Measurements from ENCODE around the genes P4HA3, KCNE3 and SLCO2B1.

- RRBS, result no CpG with 5 or more reads among the region's 10 CpGs
These were observed 87.2 kb downstream of the FAM168A start for GRCh38 chr11:73510441-73511337.

- RRBS, result no CpG with 5 or more reads among the region's 12 CpGs
These were observed 20.6 kb upstream of the PLEKHB1 start for GRCh38 chr11:73625728-73626180.

DNA sequence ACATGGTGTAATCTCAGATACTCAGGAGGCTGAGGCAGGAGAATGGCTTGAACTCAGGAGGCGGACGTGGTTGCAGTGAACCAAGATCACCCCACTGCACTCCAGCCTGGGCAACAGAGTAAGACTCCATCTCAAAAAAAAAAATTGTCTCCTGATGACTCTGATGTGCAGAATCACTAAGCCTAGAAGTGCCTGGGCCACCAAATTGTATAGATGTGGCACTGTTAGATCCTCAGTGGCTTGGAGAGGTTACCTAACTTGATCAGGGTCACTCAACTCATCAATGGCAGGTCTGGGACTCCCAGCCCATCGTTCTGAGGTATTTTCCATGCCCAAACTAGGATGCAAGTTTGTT, 10.6 kb downstream of the PLEKHB1 start:
- RRBS, result no CpG with 5 or more reads among the region's 3 CpGs

- RRBS, result no CpG with 5 or more reads among the region's 3 CpGs
These were observed 5.3 kb downstream of the DNAJB13 start for GRCh38 chr11:73956032-73956536.

- RRBS, result no CpG with 5 or more reads among the region's 10 CpGs
These were observed 13.7 kb upstream of the UCP3 start for GRCh38 chr11:74022452-74023130.

- RRBS, result no CpG with 5 or more reads among the region's 7 CpGs
These were observed 32.2 kb downstream of the C2CD3 start for GRCh38 chr11:74138354-74139225.

GRCh38 chr11:74311333-74311858, at the start of gene P4HA3:
P4HA3 (minus strand) TSS chr11:74311640.
- RRBS, result no CpG with 5 or more reads among the region's 58 CpGs

DNA sequence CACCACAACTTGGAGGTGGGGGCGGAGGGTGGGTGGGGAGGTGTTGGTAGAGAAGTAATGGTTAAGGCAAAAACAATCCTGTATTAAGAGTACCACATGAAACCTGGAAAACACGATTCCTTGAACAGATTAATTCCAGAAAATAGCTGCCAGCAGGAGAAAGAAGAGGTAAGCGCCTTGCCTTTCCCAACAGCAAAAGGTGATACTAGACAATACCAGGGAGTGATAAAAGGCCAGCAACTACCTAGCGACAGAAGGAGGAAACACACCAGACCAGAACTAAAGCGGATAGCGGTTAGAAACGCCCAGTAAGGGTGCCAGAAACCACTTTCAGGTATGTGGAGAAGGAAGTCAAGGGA, 918 bp downstream of the PGM2L1 start:
- RRBS, result no CpG with 5 or more reads among the region's 7 CpGs

GRCh38 chr11:74460811-74461102, 6.6 kb downstream of the KCNE3 start:
- RRBS, result no CpG with 5 or more reads among the region's 1 CpG

DNA sequence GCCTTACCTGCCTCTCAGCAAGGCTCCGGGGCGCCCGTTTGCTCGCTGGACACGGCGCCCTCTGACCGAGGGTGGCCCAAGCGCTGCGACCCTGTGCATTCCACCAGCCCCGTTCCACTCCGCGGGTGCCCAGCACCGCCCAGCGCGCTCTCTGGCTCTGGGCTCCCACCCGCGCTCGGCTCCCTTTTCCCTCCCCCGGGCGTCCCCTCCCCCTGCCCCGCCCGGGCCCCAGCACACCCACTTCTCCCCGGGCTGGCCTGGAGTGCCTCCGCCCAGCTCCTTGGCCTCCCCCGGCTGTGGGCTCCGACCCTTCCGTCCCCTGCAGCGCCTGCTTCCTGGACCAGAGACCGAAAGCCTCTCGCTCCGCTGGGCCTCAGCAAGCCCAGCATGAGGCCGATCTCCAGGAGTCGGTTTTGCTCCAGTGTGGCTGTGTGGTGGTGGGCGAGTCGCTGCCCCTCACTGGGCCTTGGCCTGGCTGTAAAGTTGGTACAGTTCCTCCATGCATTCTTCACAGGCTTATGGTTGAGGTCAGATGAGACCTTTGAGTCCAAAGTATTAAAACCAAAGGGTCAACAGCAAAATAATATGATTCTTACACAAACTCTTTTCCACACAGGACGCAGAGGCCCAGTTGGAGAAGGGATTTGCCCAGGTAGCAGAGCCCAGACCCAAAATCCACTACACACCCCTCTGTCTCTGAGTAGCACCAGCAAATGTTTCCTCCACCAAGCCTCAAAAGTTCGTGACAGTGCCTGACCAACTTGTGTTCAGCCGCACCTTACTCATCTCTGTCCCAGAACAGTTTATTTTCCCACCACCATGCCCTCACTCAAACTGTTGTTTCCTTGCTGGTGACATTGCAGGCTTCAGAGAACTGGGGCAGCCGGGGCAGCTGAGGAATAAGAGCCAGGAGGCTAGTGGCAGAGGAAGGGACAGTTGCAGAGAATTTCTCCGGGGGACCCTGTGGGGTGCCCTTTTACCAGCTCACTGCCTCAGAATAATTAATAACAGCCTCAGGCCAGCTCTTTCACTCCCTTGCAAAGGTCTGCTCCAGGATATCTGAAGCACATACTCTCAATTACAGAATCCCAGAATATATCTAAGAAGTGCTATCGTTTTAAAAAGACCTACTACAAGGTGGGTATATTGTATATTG, at the start of gene KCNE3:
TSS of gene KCNE3 (minus strand) at position 159 of the 1,156 bp plus-strand sequence.
- RRBS, result 73% methylated on average over 5 of the region's 41 CpGs

GRCh38 chr11:74581136-74581677, 11.2 kb upstream of the POLD3 start:
- RRBS, result no CpG with 5 or more reads among the region's 2 CpGs

DNA sequence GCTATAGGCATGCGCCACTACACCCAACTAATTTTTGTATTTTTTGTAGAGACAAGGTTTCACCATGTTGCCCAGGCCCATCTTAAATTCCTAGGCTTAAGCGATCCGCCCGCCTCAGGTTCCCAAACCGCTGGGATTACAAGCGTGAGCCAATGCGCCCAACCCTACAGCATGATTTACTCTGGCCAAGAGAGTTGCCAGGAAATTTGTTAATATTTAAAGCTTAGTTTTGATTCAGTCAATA, 25.4 kb downstream of the POLD3 start:
- RRBS, result no CpG with 5 or more reads among the region's 7 CpGs

- RRBS, result under 1% methylated on average over 46 of the region's 74 CpGs
These were observed 756 bp downstream of the RNF169 start for GRCh38 chr11:74749055-74750155.

DNA sequence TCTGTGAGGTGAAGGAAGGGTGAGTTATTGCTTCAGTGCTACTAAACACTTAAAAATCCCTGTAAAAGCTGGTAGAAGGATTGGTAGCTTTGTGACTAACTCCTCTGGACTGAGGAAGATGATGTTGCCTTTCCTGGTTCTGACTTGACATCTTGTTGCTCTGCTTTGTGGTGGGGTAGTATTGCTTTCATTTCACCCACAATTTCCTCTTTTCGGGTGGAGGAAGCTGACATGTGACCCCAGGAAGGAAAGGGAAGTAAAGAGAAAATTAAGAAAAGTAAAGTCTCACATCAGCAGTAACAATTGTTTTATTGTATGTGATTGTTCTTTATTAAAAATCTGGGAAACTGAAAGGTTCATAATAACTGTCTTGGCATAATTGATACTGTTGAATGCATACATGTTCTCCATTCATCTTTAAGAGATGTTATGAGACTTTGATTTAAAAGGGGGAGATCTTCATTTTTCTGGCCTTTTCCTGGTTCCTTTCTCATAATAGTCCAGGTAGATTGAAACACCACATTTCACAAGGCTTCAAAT, 35.0 kb downstream of the RNF169 start:
- RRBS, result no CpG with 5 or more reads among the region's 1 CpG

- RRBS, result no CpG with 5 or more reads among the region's 4 CpGs
These were observed 39.4 kb downstream of the XRRA1 start for GRCh38 chr11:74909396-74909924.

DNA sequence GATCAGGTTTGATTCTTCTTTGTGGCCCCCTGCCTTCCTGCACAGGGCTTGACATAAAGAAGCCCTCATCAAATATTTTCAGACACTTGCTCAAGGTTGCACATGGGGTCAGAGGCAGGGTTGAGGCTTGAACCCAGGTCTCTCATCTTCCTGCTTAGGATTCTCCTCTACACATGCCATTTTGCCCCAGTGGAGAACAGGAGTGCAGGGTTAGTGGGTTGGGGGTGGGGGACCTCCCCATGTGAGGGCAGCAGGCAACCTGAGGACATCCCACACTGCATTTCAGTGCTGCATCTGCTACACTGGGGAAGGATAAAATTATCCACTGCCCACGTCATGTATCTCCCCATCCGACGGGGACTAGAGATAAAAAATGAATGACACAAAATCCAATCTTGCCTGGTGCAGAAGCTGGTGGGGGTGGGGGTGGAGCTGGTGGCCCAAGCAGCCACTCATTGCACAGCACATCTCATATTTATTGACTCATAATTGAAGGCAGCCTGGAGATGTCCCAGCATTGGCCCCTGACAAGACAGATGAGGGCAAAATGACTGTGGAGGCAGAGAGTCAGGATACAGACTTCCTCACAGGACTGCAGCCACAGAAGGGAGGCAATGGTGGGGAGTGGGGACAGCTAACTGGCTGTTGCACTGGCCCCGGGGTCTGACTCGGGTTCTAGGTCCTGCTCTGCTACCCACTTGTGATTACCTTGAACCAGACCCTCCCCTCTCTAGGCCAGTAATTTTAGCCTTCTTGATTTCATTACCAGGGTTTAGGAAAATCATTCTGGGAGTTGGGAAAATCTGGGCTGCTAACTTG, 41.4 kb downstream of the NEU3 start:
- RRBS, result no CpG with 5 or more reads among the region's 5 CpGs

DNA sequence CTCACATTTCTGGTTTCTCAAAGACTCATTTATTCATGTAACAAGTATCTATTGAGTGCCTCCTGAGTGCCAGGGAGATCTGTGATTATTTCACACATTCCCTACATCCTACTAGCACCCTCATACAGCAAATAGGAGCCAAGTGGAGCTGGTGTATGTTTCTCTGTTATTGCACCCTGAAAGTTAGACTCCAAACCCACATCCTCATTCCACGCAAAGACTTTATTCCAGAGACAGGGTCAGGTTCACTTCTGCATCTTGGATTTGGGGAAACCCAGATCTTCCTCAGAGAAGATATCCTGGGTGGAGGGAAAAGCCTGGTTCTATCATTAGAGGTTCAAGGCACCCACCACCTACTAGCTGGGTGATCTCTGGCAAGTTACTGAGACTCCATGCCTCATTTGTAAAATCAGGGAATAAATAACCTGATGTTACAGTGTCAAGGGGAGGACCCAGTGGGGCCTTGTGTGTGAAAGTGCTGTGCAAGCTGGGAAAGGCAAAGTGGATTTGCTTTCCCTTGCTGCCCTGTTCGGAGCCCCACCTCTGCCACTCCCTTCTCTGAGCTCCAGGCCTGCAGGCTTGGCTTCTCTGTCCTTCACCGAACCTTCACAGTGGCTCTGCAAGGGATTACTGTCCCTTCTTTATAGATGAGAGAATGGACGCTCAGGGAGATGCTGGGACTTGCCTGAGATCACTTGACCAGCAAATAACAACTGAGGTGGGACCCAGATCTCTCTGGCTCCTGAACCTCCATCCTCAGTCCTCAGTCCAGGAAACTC, 990 bp upstream of the SLCO2B1 start:
- RRBS, result no CpG with 5 or more reads among the region's 4 CpGs

DNA sequence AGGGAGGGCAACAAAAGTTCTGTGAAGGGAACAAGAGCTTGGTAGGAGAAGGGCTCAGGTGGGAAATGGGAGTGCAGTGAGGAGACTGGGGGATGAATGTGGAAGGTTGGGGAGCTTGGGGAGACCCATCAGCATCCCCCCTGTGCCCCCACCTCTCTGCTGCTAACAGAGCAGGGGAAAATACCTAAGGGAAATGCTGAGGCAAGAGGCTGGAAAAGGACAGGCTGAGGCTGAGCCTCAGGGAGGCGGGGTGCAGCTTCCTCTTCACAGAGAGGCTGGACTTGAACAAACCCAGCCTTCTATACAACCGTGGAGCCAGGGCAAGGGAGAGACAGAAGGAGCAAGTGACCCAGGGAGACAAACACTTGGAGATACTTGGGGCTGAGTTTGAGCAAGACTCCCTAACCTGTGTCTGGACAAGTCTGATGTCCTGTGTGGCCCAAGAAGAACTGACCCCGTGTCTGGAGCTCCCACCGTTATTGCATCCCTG, at the start of gene SLCO2B1:
TSS of gene SLCO2B1 (plus strand) at position 334 of the 490 bp plus-strand sequence.
- RRBS, result no CpG with 5 or more reads among the region's 4 CpGs

DNA sequence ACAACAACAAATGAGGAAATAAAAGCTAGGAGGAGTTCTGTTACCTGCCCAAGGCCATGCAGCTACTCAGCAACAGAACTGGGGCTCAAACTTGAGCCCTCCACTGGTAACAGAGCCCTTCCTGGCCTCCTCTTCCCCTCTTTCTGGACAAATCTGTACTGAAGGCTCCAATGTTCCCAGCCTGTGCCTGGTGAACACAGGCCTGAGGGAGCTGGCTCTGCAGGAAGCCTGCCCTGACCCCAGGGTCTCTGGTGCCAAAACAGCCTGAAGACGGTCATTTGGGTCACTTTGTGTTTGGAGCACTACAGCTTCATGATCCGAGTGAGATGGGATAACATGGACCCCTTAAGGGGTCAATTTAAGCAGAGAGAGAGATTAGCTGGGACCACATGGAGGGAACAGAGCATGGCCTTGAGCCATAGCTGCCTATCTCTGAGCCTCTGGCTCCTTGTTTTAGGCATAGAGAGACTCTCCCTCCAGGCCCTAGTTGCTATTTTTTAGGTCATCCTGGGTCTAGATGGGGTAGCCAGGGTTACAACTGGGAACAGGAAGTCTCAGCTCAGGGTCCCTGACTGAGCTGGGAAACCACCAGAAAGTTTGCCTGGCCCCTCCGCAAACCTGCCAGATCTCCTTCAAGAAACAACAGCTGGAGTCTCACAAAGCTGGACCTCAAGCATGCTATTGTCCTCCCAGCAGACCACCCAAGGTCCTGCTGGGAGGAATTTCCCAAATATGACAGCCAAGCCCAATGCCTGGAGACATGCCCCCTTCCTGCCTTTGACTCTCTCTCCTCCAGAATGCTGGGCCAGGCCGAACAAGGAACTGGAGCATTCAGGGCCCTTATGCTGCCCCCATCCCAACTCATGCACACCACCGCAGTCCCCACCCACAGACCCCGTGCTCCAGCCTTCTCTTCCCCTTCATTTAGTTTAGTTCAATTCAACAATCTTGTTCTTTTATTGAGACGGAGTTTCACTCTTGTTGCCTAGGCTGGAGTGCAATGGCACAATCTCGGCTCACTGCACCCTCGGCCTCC, 3.9 kb downstream of the SLCO2B1 start:
- RRBS, result no CpG with 5 or more reads among the region's 9 CpGs

GRCh38 chr11:75337082-75337705, 14.3 kb downstream of the ARRB1 start:
- RRBS, result no CpG with 5 or more reads among the region's 6 CpGs